Skin of body (tissue), 2 donors: ENCODE measurements around a stretch of chr1.

- RAMPAGE, long total RNA: no peak
These were observed 39.2 kb downstream of the UBE4B start for GRCh38 chr1:10071912-10072470.

- RAMPAGE, long total RNA: no peak
These were observed 55.2 kb upstream of the KIF1B start for GRCh38 chr1:10155158-10155660.

DNA sequence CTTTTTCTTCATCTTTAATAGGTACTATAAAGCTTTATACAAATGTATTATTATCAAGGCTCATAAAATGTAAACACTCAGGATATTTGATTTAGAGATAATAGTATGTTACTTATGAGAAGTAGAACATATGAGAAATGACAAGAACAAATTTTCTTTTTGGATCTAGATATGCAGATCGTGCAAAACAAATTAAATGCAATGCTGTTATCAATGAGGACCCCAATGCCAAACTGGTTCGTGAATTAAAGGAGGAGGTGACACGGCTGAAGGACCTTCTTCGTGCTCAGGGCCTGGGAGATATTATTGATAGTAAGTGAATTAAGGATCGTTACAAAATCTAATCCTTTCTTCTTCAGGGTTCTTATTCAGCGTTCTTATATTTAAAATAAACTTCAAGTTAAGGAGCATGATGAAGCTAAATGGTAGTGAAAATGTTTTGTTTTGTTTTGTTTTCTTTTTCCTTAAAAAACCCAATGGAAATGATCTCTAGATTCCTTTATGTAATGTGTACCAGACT is 67.5 kb downstream of the KIF1B start:
- RAMPAGE, long total RNA: no peak

DNA sequence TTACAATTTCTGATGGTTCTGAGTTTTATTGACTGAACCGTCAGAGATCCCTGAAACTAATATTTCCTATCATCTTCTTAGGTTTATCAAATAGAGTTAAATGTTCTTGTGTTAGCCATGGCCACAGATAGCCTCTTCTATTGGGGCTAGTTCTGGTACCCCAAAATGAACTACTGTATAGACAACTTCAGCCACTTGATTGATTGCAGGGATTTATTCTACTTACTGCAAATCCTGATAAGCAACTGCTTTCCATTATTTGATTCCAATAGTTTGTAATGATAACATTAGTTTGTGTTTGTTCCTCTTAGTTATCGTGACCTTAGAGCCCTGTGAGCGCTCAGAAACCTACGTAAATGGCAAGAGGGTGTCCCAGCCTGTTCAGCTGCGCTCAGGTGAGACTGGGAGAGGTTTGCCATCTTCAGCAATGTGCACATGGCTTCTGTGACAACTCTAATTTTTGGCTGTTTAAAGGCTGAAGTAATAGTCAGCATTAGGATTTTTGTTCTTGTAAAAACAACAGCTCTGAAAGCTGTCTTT is 86.0 kb downstream of the KIF1B start:
- RAMPAGE, long total RNA: no peak

- RAMPAGE, long total RNA: no peak
These were observed 59.1 kb upstream of the PGD start for GRCh38 chr1:10339728-10340249.

- RAMPAGE, long total RNA: no peak
These were observed 37.3 kb upstream of the PGD start for GRCh38 chr1:10361440-10362103.

DNA sequence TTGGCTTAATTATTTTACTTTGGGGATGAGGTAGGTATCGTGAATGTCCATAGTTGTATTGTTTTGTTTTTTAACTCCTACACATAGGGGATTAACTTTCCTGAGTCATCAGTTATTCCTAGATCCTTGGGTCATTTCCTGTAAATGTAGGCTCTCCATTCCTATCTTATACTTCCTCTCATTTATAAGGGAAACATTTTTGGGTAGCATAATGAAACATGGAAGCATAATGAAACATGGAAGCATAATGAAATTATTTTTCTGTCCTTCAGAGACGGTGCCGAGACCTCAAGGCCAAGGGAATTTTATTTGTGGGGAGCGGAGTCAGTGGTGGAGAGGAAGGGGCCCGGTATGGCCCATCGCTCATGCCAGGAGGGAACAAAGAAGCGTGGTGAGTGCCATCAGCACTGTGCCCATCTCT is 5.0 kb downstream of the PGD start:
- RAMPAGE, long total RNA: no peak

- RAMPAGE, long total RNA: no peak
These were observed 44.4 kb downstream of the PEX14 start for GRCh38 chr1:10519212-10519506.

DNA sequence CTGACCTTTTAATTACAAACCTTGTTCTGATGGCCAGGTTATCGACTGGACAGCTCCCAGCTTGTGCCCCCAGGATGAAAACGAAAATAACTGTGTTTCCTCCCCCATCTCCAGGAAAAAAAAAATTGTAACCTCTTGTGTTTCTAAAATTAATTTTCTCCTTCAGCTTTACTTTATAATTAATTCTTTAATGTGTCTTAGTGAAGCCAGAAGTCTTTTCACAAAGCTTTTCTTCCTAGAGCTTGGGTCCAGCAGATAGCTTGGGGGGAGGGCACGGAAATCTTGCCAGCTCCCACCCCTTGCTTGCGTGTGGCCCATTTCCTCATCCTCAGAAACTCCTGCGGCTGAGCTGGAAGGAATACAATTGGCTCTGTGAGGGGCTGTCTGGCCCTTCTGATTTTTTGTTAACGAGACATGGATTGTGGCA is 65.8 kb downstream of the PEX14 start:
- RAMPAGE, long total RNA: no peak

- RAMPAGE, long total RNA: no peak
These were observed 140.9 kb downstream of the CASZ1 start for GRCh38 chr1:10655500-10656056.

GRCh38 chr1:10677021-10677933 is 119.2 kb downstream of the CASZ1 start:
- RAMPAGE, long total RNA: no peak

GRCh38 chr1:10716779-10717237 is 79.6 kb downstream of the CASZ1 start:
- RAMPAGE, long total RNA: no peak

GRCh38 chr1:10725572-10725760 is 71.0 kb downstream of the CASZ1 start:
- RAMPAGE, long total RNA: no peak

GRCh38 chr1:10756376-10756608 is 40.2 kb downstream of the CASZ1 start:
- RAMPAGE, long total RNA: no peak

DNA sequence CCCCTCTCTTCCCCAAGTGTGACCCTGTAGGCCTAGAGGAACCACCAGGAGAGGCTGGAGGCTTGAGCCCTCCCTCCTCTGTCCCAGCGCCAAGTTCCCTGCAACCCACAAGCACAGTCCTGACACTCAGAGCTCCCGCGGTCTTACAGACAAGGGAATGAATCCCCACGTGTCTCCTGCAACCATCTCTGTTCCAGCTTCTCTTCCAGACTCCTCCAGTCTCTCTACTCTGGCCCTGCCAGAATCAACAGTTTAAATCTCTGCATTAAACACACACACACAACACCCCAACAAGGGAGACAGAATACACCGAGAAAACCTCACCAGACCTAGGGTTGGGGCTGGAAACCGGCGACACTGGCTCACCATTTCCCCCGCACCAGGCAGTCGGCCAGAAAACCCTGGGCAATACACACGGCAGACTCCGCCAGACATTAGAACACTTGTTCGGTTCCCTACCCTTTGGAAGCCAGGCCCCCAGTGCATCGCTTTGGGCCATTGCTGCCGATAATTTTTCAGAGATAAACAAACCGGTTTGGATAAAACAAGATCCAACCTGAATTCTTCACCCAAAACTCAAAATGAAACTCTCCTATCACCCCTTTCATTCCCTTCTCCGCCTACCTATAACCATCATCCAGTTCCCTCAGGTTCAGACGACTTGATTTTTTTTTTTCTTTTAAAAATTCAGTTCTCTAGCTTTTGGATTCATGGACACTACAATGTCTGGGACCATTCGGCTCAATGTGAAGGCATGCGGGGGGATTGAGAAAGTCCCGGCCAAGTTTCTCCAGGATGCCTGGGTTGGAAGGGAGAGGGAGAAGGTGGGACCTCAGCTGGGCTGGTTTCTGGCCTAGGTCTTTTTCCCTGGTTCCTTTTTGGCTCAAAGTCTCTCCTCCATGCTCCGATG is 21.5 kb downstream of the CASZ1 start:
- RAMPAGE, long total RNA: no peak

DNA sequence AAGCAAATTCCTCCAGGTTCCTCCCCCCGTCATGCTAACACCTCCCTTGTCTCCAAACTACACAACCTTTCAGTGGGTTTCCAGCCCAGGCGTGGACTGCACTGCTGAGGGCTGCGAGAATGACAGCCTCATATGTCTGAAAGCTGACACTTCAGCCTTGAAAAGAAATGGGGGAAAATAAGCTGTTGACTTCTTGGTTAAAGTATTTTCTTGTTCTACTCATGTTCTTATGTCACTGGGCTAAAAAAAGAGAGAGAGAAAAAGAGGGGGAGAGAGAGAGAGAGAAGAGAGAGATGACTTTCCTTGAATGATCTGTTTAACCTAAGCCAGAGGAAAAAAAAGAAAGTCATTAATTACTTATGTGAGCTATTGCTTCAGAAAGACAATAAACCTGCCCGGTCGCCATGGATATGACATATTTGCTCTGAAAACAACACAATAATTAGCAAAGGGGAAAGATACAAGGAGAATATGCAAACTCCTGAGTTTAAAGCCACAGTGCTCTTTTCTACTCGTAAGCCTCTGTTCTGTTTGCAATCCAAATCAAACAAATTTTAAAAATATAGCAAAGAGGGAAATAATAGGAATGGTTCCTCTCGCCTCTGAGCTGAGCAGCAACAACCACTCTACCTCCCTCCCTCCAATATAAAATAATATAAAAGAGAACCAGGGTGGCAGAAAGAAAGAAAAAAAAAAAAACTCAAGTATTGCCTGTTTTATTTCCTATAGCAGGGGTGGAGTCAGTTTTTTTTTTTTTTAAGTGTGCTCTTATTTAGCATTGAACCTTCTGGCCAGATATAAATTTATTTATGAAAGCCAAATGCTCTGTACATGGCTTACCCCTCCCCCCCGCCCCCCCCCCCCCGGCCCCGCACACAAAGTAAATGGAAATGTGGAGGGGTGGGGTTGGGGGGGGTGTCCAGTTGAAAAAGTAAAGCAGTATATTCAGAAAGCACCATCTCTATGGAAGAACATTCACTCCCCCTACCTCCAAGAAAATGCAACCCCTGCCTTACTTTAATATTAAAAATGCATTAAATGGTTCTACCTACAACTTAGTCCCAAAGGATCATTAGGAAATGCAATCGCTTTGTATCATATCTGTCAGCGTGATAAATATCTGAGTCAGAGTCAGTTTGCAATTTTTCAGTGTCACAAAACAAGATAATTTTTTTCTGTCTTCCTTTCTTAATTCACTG is 4.6 kb downstream of the CASZ1 start:
- RAMPAGE, long total RNA: no peak

GRCh38 chr1:10857597-10858262 is 61.3 kb upstream of the CASZ1 start:
- RAMPAGE, long total RNA: no peak

- RAMPAGE, long total RNA: no peak
These were observed 12.5 kb downstream of the C1orf127 start for GRCh38 chr1:10969319-10969825.

GRCh38 chr1:11501368-11501661 is 22.4 kb downstream of the DISP3 start:
- RAMPAGE, long total RNA: no peak

DNA sequence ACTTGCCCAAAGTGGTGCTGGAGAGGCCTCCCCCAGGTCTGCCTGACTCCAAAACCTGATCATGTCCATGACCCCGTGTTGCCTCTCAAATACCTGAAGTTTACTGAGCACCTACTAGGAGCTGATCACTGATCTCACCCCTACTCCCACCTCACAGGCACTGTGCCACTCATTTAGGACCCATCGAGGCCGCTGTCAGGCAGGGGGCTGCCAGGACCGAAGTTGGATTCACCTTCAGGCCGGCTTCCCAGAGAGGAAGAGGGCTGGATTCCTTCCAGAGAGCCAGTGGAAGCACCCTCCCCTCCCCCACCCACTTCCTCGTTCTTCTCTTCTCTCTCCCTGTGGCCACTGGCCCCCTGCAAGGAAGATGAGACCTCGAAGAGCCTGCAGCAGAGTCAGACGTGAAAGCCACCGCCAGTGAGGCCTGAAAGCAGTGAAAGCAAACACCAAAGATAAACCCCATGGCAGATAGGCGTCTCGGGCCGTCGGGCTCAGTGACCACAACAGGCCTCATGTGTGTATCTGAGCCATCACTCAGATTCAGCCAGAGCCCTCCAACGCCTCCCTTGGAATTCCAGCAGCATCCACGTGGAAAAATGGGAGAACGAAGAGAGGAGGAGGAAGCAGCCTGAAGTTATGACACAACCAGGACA is 6.4 kb upstream of the AGTRAP start:
- RAMPAGE, long total RNA: no peak